Aorta (tissue), 1 donor: ENCODE results near the gene SLC6A16.

- PRO-cap = no peak
Measured at GRCh38 chr19:48878290-48879530, 6.5 kb downstream of the PPP1R15A start.

DNA sequence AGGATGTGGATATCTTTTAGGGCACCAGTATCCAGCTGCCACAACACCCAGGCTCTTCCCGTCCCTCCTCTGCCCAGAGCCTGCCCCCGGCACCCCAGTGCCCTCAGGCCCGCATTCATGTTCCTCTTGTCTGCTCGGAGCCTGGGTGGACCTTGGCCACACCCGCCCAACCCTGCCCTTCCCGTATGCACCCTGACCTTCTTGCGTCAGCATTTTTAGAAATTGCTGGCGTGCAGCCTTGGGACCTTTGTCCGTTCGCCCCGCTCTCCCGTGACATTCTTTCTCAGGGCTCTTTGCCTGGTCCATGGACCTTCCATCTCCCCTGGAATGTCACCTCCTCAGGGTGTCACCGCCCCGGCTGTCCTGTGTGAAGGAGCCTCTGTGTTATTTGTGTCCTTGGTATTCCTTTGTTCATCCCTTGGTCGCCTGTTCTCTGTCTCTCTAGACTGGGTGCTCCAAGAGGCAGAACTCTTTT, 7.6 kb downstream of the NUCB1 start:
- PRO-cap = no peak

DNA sequence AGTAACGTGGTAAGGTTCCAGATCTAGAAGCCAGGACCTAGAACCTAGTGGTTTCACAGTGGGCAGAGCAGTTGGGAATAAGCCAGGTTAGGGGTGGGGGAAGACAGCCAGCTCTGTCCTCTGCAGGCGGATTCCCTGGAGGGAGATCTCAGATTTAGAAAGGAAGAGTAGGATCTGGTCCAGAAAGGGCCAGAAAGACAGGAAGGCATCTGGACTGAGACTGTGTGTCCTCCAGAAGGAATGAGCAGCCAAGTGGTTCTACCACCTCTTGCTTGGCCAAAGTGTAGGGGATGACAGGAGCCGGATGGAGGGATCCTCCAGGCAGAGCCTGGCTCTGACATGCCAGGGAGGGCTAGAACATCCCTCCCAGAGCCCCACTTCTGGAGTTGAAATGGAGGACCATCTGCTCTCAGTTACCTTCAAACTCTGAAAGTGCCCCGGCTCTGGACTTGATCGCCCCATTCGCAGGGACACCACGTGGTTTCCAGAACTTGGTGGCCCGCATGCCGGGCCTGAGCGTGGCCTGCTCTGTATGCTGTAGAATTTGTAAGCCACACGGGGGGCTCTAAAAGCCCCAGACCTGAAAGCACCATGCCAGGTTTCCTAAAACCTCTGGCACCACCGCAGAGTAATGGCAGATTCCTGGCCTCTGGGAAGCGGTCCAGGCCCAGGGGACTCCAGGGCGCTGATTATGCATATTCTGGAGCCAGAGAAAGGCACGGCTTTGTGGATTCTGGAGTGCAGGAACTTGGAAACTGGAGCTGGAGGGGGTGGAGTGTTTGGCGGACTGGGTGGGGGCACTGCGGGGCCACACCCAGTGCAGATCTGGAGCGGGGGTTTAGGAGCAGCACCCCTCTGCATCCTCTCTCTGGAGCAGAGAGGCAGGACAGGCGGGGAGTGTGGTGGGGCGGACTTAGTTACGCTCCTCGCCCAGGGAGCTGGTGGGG, 3.5 kb downstream of the FTL start:
- PRO-cap = no peak

DNA sequence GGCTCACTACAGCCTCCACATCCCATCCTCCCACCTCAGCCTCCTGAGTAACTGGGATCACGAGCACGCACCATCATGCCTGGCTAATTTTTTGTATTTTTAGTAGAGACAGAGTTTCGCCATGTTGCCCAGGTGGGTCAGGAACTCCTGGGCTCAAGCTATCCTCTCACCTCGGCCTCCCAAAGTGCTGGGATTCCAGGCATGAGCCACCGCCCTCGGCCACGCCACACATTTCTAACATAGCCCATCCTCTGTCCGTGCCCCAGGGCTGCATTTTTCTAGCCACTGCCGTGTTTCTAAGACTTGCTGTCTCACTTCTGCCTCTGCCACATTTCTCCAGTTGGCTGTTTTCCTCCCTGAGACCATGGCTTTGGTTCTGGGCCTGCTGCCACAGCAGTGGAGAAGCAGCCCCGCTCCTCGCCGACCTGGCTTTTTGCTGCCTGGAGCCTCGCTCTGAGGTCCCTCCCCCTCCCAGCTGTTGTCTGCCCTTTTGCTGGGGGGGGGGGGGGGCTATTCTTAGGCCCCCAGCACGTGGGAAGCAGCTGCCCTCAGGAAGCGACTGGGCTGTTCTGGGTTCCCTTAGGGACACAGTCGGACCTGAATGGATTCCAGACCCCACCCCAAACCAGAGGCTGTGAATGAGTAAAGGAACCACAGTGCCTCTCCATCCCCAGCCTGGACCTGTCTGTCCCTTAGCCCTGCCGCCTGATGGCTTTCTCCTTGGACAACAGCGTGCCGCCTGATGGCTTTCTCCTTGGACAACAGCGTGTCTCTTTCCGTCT, 3.4 kb downstream of the GYS1 start:
- PRO-cap = no peak

- PRO-cap = no peak
Measured at GRCh38 chr19:49013874-49014612, 2.8 kb downstream of the LHB start.

DNA sequence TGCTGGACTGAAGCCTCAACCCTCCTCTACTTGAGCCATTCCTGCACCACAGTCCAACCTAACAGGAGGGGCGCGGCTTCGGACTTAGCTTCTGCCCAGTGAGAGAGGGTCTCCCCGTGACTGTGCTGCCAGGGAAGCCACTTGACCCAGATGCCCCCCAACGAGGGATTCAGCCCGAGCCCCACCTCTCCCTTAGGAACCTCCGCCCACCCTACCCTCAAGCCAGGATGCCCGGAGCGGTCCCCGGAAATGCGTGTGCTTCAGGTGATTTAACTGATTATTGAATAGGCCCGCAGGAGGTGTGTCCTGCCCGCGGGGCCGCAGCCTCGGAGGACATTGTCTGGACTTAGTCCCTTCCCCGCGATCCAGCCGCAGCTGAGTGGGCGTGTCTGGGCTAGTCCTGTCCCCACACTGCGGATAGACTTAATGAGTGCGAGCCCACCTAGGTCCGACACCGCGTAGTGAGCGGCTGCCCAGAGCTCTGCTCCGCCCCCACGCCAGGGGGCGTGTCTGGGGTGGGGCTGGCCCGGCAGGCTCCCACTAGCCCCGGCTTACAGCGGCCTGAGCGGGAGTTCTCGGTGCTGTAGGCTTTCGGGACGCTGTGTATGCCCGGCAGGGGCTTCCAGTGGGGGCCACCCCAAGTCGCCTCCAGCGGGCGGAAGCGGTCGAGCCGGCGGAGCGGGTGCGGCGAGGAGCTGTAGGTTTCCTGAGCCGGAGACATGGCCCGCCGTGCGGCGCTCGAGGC, 1.6 kb downstream of the CGB7 start:
- PRO-cap = no peak

DNA sequence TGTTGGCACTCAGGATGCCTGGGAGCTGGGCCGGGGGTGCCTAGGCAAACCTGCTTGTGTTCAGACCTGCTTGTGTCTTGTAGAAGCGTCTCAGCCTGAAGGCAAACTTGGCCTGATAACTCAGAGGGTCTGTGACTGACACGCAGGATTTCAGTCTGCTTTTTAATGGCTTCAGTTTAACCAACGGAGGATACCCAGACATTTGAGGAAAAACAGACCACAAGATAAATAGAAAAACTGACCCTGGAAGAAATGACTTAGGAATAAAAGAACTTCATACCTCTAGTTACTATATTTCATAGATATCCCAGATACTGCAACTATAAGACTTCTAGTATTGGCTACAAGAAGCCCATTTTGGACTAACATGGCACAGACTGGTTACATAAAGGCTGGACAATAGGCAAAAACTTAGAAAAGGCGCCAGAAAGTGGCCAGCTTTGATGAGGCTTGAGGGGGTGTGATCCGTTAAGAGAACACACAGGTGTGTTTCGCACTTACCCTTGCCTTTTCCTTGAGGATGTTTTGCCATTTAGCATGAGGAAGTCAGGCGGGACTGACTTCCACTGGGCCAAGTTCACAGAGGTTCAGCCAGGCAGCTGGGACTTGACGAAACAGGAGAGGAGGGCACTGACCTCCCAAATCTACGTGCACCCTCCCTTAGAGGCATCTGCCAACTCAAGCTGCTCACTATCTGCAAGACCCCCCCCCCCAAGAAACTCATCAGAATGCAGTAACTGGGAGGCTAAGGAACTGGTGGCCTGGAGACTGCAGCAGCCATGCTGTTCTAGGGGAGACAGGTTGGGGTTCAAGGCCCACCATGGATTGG, 4.7 kb upstream of the LIN7B start:
- PRO-cap = no peak

DNA sequence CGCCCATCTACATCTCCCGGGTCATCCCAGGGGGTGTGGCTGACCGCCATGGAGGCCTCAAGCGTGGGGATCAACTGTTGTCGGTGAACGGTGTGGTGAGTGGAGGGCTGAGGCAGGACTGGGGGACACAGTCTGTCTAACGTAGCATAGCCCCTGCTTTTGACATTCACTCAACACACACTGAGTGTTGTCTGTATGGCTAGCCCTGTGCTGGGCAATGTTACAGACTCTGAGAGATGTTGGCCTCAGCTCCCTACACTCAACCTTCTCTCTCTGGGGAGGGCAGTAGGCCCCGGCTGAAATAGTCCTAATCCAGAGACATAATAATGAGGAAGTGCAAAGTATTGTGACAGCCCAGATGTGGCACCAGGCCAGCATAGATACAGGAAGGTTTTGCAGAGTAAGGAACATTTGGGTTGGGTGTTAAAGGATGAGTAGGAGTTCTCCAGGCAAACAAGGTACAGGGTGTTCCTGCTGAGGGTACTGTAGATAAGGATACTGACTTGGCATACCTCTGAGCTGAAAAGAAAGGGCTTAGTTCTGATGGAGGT, 2.3 kb downstream of the LIN7B start:
- PRO-cap = no peak

- PRO-cap = no peak
Measured at GRCh38 chr19:49128775-49129252, 9.5 kb downstream of the PPFIA3 start.

- PRO-cap = no peak
Measured at GRCh38 chr19:49133321-49134210, 14.2 kb downstream of the PPFIA3 start.

DNA sequence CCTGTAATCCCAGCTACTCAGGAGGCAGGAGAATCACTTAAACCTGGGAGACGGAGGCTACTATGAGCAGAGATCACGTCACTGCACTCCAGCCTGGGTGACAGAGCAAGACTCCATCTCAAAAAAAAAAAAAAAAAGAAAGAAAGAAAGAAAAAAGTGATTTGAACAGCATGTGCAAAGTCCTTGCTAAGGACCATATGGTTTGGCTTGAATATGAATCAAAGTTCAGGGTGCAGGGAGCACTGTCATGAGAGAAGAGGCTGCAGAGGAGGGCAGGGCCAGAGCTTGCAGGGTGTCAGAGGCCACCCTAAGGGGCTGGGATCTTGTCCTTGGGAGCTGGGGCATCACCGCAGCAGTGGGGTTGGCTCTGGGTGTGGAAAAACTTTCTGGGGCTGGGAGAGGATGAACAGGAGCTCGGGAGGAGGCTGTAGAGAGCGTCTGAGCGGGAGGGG, 2.8 kb downstream of the TRPM4 start:
- PRO-cap = no peak

GRCh38 chr19:49167847-49168393, 10.3 kb downstream of the TRPM4 start:
- PRO-cap = no peak

DNA sequence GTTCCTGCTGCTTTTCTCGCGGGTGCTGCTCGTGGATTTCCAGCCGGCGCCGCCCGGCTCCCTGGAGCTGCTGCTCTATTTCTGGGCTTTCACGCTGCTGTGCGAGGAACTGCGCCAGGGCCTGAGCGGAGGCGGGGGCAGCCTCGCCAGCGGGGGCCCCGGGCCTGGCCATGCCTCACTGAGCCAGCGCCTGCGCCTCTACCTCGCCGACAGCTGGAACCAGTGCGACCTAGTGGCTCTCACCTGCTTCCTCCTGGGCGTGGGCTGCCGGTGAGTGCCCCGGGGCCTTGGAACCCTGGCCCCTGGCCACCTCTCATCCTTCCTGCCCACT, 39.0 kb downstream of the TRPM4 start:
- PRO-cap = no peak

DNA sequence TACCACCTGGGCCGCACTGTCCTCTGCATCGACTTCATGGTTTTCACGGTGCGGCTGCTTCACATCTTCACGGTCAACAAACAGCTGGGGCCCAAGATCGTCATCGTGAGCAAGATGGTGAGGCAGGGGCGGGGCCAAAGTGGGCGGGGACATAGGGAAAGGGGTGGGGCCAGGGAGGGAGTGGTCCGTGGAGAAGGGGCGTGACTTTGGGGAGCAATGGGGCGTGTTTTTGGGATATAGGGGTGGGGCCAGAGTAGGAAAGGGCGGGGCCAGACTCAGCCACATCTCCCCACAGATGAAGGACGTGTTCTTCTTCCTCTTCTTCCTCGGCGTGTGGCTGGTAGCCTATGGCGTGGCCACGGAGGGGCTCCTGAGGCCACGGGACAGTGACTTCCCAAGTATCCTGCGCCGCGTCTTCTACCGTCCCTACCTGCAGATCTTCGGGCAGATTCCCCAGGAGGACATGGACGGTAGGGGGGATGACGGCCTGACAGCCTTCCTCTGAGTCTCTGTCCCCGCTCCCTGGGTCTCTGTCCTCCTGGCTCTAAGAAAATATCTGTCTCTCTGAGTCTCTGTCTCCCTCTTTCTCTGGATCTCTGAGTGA, 42.8 kb downstream of the TRPM4 start:
- PRO-cap = no peak

DNA sequence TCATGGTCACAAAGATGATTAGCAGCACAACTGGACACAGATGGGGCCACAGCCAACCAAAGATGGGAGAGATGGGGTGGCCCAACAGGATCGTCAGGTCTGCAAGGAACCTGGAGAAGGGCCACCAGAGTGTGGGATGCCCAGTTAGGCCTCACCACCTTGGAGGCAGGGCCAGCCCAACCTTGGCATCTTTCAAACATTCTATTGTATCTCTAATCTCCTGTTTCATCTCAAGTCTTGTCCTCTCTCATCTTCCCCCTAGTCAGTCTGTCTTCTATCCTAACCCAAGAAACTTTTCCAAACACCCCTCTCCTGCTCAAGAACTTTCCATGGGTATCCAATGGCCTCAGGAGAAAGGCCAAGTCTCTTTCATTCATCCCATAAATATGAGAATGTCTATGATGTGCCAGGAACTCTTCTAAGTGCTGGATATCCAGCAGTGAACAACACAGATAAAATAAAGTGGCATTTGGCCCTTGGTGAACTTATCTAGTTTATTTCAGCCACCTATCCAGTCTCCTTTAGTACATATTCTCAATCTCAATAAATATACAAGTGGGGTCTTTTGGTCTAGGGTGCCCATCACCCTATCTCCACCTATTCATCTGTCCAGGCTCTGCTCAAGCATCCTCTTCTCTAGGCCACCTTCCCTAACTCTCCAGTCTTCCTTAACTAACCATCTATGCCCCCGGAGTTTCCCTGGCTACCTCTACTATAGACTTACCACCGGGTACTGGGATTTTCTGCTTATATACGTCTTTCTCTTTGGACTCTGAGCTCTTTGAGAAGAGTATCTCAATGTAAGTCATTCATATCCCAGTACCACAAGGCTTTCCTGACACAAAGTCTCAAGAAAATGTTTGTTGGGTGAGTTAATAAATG, 34.1 kb downstream of the SLC6A16 start:
- PRO-cap = no peak

- PRO-cap = no peak
Measured at GRCh38 chr19:49301126-49301661, 23.8 kb downstream of the SLC6A16 start.

- PRO-cap = no peak
Measured at GRCh38 chr19:49325090-49325532, at the start of gene SLC6A16. TSS of gene SLC6A16 (minus strand) at chr19:49325191.

- PRO-cap = unidirectional peak, minus-strand start at chr19:49443506
Measured at GRCh38 chr19:49443368-49444170, 2.2 kb upstream of the SLC17A7 start.

DNA sequence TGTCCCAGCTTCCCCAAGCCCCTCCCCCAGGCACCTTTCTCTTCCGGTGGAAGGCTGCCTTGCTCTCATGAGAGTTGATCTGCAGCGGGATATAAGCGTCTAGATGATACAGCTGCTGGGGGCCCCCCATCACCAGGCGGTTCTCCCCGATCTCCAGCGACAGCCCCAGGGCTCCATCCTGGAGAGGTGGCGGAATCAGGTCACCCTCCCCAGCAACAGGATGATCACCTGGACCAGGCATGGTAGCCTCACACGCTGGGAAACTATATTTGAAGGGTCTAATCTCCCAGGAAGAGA, 5.1 kb upstream of the SLC17A7 start:
- PRO-cap = no peak

DNA sequence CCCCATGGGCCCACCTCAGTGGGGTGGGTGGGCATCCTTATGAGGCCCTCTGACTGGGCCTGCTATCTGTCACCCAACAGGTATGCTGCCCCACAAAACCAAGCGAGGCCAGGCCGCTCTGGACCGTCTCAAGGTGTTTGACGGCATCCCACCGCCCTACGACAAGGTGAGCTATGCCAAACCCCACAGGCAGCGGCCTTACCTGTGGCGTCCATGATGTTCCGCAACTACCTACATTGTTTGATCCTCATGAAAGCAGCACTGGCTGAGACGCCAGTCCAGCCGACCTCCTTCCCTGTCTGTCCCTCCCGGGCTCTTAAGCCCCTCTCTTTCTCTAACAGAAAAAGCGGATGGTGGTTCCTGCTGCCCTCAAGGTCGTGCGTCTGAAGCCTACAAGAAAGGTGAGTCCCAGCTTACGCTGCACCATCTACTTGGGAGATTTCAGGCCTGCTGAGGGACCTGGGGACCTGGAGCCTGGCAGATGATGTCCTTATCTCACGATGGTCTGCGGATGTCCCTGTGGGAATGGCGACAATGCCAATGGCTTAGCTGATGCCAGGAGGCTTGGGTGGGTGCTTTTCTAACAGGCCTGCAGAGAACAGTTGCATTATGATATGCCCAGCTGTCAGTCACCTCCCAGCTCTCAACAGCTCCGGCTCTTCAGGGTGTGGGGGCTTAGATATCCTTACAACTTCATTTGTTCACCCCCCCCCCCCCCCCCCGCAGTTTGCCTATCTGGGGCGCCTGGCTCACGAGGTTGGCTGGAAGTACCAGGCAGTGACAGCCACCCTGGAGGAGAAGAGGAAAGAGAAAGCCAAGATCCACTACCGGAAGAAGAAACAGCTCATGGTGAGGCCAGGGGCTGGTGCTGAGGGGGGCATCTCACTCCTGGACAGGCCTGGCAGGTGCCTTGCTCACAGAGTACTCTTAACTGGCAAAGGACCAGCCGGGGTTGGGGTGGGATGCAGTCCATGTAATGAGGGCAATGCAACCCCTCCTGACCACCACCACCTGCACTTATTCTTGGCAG, 3.6 kb downstream of the RPL13A start:
- PRO-cap = no peak